Ureter (tissue), 1 donor: ENCODE results near the genes CRTAM and OR8D2.

- PRO-cap, result no peak
Measured at GRCh38 chr11:121494156-121495069, 42.3 kb downstream of the SORL1 start.

GRCh38 chr11:121543215-121543917, 91.3 kb downstream of the SORL1 start:
- PRO-cap, result no peak

DNA sequence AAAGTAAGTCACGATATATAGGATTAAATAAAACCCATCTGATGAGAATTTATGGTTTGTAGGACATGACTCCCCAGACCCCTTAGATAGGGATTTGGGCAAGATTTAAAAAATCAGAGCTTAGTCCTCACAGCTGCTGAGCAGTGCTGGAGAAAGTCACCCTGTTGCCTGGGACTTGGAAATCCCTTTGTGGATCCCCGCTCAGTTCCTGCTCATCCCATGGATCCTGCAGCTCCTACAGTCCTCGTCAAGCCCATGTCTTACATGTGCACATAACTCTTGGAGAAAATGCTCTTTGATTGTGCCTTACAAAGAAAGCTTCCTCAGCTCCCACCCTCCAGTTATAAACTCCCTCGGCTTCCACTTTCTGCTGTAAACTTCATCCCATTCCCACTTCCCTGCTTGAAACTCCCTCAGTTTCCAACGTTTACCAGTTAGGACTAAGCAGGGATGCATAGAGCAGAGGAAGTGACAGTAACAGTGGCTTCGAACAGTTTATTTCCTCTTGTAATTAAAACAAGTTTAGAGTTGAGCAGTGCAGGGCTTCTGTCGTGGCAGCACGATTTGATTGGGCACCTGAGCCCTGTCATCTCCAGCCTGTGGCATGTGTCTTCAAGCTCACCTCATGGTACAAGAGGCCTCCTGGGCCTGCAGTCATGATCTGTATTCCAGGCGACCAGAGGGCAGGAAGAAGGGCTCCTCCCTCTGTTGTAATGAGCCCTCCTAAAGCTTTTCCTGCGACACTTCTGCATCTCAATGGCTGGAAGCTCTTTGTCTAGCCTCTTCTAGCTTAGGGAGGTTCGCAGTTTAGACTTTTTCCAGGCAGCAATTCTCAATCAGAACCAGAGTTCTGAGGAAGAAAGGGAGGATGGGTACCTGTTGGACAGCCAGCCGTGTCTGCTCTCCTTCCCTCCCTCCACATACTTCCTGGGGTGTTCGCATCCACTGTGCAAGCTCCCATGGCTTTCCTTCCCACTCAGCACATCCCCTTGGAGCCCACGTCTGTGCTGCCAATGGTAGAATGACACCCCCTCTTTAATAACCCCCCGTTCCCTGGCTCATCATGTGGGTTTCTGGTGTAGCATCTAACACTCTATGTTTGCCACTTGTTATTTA, 165.6 kb downstream of the SORL1 start:
- PRO-cap, result no peak

GRCh38 chr11:121627537-121627854, 175.4 kb downstream of the SORL1 start:
- PRO-cap, result no peak

DNA sequence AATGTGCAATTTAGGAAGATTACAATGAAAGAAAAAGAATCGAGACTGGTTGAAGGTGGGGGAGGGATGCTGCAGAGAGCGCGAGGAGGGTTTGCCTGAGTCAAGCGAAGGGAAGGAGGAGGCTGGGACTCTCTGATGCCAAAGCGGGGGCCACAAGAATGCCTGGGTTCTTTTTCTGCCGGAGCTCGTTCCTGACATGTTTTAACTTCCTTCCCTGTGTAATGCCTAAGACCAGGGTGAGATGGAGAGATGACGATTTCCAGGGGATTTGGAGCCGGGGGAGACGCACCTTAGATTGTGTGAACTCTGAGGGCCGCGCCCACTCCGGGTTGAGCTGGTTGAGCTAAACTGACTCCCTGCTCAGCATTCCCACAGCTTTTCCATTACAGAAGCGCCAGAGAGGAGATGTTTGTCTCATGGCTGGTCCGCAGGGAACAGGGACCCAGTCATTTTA, 271.2 kb downstream of the SORL1 start:
- PRO-cap, result no peak

GRCh38 chr11:121741847-121742607, 289.9 kb downstream of the SORL1 start:
- PRO-cap, result unidirectional peak, minus-strand start at chr11:121741994; bidirectional peak, plus-strand start at chr11:121742323, minus-strand start at chr11:121742235

DNA sequence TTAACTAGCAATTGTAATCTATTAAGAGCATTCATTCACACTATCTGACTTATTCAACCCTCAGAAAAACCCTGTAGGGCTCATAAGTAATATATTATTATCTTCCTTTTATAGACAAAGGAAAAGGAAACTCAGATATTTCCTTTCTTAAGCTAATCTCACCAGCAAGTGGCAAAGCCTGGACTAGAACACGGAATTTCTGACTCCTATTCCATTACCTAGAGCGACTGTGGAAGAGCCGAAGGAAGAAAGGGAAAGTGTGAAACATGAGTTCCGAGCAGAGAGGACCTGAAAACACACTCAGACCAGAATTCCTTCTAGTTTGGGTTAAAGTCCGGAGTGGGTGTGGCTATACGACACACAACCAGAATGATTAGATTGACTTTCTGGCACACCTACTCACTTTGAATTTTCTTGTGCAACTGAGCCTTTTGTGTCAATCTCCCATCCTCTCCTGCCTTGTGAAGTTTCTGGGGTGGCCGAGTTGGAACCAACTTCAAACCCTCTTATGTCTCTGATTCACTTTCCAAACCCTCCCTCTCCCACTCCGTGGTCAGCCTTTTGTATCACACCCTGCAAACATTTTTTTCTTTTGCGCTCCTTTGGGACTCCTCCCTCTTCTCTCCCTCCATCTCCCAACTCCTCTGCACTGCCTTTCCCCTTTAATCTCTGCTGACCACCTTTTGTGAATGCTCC, 86.2 kb upstream of the BLID start:
- PRO-cap, result no peak

DNA sequence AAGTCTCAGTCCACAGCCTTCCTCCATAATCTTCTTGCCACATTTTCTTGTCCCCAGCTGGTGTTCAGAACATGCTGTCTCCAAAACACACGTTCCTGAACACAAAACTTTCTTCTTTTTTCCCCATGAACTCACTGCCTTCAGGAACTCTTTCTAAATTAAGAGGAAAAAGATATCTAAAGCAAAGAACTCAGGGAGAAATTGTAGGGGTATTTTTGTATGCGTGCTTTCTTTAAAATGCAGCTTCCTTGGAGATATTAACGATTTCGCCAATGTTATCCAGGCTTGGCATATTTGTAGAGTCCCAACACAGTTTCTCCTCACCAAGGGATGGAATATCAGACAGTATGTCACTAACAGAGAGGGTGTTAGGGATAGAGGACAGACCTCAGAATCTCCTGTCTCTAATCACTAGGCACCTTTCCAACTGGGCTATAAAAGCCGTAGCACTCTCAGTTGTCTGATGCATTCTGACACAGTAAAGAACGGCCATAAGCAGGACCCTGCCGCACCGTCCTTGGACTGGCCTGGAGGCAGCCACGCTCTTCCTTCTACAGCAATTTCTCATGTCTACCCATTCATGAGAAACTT, 232.9 kb upstream of the BLID start:
- PRO-cap, result no peak

GRCh38 chr11:122789041-122789268, 49.3 kb upstream of the CRTAM start:
- PRO-cap, result no peak

- PRO-cap, result no peak
Measured at GRCh38 chr11:122838196-122838885, at the start of gene CRTAM. TSS of gene CRTAM (plus strand) at chr11:122838500.

DNA sequence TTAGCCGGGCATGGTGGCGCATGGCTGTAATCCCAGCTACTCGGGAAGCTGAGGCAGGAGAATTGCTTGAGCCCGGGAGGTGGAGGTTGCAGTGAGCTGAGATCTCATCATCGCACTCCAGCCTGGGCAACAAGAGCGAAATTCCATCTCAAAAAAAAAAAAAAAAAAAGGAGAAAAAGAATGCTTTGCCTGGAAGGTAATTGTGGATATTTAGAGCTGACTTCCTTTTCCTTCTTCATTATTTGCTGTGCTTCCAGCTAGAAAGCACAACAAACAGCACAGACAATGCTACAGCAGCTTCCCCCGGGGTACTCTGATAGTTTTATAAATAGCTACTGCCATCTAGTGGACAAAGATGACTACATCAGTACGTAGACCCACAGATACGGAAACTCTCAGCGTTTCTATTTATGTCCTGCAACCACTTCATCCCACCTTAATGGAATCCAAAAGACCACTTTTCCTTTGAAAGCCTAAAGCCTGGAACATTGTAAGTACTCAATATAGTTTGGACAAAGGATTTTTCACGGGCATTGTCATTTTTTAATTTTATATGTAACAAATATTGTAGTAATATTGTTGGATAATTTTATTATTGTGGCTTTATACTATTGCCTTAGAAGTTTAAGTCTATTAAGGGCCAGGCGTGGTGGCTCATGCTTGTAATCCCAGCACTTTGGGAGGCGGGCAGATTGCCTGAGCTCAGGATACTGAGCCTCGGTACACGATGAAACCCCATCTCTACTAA, 7.6 kb downstream of the HSPA8 start:
- PRO-cap, result no peak

- PRO-cap, result no peak
Measured at GRCh38 chr11:123060492-123061114, 1.3 kb downstream of the HSPA8 start.

GRCh38 chr11:123206747-123207461, 11.9 kb upstream of the CLMP start:
- PRO-cap, result no peak

- PRO-cap, result no peak
Measured at GRCh38 chr11:123307883-123308350, 112.9 kb upstream of the CLMP start.

DNA sequence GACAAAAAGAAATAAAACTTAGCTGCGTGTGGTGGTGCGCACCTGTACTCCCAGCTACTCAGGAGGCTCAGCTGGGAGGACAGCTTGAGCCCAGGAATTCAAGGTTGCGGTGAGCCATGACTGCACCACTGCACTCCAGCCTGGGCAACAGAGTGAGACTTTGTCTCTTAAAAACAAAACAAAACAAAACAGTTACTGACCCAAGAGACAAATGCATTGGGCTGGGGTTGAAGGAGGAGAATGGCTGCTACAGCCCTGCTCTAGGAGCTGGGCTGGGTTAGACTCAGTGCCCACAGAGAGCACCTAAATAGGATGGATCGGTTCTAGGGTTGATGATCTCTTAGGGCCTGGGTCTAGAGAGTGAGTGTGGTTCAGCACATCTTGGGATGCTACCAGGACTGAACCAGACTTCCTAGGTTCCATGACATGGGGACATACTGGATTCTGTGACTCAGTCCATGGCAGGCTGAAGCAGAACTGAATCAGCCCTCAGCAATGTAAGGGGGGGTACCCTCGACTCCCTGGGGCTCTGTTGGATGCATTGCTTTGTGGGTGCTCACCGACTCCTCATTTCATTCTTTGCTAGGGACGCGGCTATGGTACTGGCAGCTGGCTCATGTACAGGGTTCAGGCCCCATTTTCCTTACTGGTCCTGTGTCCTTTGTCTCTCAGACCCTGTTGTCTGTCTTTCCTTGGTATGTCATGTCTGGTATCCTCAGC, 883 bp upstream of the GRAMD1B start:
- PRO-cap, result no peak

- PRO-cap, result no peak
Measured at GRCh38 chr11:123559136-123559793, 95.2 kb downstream of the SCN3B start.

DNA sequence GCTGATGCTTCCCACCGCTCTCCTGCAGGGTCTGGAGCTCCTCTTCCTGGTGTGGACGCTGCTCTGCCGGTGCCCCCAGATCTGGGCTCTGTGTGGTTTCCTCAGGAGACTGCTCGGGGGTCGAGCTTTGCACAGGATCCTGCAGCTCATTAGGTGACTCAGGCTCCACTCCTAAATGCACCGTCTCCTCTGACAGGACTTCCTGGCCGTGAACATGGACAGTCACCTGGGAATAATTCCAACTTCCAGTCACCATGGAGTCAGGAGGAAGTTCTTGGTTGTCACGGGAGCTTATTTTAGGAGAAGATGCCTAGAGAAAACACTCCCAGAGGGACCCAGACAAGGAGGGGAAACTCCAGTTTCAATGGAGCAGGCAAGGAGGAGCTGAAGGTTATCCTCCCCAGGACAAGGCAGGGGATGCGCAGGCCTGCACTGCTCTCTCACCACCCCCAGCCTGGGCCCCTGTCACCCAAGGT, 11.8 kb downstream of the ZNF202 start:
- PRO-cap, result no peak

GRCh38 chr11:123742236-123742801, 859 bp upstream of the ZNF202 start:
- PRO-cap, result no peak

GRCh38 chr11:124320119-124320370, at the start of gene OR8D2:
TSS of gene OR8D2 (minus strand) at chr11:124320197.
- PRO-cap, result no peak

DNA sequence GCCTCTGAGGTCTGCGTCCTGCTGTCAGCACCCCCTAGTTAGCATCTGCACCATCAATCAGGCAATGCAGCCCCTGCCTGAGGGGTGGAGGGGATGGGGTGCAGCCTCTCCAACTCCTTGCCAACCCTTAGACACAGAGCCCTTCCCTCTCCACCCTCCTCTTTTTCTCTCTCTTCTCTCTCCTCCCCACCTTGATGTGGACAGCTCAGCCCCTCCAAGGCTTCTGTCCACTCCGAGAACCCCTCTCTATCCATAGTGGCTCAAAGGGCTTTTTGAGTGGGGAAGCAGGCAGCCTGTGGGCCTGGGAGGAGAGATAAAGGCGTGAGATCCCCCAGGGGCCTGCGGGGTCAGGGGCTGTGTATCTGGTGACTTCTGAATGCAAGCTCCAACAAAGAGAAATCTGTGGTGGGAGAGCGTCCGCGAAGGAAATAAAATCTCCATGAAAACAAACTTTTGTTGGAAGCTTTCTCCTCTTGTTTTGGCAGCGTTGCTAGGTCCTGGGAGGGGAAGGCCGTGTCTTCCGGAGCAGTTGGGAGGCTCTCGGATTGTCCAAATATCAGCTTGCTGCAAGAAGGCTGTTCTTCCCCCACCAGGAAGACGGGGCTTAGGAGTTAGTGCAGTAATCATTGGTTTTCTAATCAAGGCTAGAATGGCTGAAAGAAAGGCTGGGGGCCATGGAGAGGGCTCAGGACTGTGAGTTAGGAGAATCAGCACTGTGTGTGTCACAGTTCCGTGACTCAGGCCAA, 50.2 kb downstream of the PKNOX2 start:
- PRO-cap, result no peak